ENCODE measurements around a stretch of chr15.

- PRO-cap, result no peak
- RAMPAGE, long total RNA, result no peak
Measured at GRCh38 chr15:99610269-99610646, 44.5 kb downstream of the MEF2A start.

DNA sequence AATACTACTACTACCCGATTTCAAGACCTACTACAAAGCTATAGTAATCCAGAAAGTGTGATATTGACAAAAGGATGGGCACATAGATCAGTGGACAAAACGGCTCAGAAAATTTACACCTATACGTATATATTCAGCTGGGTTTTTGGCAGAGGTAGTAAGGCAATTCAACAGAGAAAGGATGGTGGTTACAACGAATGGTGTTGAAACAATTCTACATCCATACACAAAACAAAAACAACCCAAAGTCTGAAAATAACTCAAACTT lies 35.5 kb downstream of the LYSMD4 start:
- PRO-cap, result no peak
- RAMPAGE, long total RNA, result no peak

GRCh38 chr15:100125871-100126252 lies 215.9 kb downstream of the ADAMTS17 start:
- PRO-cap, result no peak
- RAMPAGE, long total RNA, result no peak

DNA sequence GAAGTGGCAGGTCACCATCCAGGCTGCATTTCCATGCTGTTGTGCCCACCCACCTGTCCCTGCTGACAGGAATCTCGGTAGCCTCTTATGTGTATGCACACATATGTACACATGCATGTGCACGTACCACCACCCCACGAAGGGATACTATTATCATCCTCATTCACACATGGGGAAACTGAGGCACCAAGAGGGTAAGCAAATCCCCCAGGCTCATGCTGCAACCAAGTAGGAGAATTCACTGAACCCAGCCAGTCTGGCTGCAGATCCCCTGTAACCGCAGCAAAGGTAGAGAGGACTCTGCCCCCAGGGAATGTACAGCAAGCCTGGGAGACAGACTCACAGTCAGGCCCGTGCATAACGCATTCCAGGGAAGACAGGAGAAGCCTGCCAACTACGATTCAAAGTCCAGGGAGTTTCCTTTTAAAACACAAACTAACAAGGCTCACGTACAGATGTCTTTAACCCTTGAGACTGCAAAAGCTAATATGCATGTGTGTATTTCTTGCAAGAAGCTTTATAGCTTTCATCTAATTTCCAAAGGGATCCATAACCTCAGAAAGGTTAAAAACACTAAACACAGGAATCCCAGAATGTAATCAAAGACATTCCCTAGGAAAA lies 129.7 kb downstream of the ADAMTS17 start:
- PRO-cap, result no peak
- RAMPAGE, long total RNA, result no peak

DNA sequence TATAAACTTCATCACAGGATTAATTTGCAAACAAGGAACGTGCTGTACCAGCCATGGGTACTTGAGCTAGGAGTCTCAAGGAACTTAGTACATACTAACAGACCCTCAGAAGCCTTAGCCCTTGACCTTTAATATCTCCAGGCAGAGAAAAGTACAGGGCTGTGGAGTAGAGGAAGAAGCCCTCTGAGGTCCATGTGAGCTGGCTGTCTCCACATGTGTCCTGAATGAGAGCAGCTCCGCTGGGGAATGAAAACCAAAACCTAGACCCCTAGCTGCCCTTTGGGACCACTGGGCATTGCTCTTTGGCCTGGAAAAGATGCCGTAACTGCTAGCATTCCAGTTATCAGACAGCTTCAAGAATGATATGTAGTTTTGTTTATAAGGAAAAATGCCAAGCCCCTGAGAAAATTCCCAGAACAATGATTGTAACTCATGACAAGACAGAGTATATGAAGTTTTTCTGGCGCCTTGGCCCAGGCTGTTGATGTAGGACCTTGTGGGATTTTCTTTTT lies 92.2 kb downstream of the ASB7 start:
- PRO-cap, result no peak
- RAMPAGE, long total RNA, result no peak

DNA sequence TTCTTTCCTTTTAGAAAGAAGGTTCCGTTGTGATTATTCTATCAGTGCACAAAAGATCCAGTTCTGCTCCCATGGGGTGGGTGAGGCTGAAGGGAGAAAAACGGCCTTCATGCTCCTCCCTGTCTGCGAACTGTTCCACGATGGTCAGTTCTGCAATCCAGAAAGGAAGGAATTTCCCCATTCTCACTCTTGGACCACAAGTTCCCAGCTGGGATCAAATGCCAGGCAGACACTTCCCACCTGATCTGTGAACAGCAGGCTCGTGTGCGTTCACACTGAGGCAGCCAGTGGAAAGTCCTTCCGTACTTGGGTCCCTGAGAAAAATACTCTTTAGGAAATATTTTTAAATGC lies 7.1 kb downstream of the ALDH1A3 start:
- PRO-cap, result no peak
- RAMPAGE, long total RNA, result no peak

GRCh38 chr15:101020862-101021420 lies 101.8 kb downstream of the LRRK1 start:
- PRO-cap, result no peak
- RAMPAGE, long total RNA, result no peak

DNA sequence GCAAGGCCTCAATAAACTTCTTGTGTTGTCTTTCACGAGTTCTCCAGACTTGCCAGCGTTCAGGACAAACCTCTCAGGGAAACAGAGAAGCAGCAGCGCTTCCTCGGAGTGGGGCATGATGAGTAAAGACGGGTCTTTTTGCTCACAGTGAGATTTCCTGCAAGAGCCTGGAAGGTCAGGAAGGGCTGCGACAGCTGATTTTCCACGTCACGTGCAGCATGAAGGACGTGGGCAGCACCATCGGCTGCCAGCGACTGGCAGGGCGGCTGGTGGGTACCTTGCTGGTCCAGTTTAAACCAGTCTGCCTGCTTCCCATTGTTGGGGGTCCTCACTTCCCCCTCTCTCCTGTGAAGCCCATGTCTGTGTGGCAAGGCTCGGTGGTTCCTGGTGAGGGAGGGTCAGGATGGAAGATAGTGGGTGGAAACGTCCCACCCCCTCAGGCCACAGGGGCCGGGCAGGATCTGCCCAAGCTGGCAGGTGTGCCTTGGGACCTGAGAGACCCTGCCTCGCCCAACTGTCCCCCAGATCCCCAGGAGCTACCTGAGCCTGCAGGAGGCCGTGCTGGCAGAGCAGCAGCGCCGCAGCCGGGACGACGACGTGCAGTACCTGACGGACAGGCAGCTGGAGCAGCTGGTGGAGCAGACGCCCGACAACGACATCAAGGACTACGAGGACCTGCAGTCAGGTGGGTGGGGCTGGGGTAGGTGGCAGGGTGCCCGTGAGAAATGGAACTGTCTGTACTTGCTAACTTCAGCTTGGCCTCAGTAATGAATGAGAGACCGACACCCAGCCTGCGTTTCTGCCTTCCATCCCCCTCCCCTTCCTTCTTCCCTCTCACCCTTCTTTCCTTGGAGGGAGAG lies 108.2 kb downstream of the LRRK1 start:
- PRO-cap, result no peak
- RAMPAGE, long total RNA, result no peak

DNA sequence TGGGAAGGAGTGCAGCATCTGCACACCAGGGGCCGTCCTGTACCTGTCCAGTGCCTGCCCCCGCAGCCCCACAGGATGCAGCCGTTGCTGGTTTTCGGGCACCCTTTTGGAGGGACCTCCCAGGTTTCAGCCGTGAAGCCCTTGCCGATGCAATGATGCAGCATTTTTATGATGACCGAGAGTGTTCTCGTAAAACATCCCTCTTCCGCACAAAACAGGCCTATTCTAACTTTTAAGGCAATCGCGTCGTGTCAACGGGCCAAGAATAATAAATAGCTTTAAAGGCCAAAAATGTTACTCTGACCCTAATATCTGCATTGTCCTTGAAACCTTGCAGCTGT lies 126.1 kb downstream of the LRRK1 start:
- PRO-cap, result no peak
- RAMPAGE, long total RNA, result no peak

- PRO-cap, result no peak
- RAMPAGE, long total RNA, result no peak
Measured at GRCh38 chr15:101086301-101086933, 165.4 kb downstream of the CHSY1 start.

DNA sequence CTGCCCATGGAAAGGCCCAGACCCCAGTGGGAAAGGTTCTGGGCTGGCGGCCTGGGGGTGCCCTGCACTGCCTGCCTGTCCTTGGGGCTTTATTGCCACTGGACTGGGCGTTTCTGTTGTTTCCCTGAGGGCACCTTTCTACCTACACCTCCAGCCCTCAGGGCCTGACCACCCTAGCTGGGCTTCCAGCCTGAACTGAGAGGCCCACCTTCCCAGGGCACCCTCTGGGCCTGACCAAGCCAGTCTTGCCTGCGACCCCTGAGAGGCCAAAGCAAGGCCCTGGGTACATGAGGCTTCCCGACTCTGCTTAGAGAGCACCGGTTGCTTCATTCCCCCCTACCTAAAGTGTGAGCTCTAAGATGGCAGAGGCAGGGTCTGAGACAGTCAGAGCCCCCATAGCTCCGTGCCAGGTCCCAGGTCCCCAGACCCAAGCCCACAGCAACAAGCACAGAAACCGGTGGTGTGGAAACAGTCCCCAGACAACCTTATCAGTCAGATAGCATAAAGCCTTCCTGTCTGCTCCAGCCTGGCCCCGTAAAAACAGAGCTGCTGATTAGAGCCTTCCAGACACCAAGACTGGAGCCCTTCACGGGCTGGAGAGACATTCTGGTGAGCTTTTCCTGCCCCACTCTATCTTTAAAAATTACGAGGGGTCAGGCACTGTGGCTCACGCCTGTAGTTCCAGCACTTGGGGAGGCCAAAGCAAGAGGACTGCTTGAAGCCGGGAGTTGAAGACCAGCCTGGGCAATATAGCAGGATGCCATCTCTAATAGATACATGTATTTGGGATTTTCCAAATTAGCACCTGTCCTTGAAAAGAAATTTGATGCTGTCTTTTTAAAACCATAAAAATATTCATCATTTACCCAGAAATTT lies 102.7 kb downstream of the CHSY1 start:
- PRO-cap, result no peak
- RAMPAGE, long total RNA, result no peak

- PRO-cap, result no peak
- RAMPAGE, long total RNA, result no peak
Measured at GRCh38 chr15:101167574-101168652, 83.9 kb downstream of the CHSY1 start.

DNA sequence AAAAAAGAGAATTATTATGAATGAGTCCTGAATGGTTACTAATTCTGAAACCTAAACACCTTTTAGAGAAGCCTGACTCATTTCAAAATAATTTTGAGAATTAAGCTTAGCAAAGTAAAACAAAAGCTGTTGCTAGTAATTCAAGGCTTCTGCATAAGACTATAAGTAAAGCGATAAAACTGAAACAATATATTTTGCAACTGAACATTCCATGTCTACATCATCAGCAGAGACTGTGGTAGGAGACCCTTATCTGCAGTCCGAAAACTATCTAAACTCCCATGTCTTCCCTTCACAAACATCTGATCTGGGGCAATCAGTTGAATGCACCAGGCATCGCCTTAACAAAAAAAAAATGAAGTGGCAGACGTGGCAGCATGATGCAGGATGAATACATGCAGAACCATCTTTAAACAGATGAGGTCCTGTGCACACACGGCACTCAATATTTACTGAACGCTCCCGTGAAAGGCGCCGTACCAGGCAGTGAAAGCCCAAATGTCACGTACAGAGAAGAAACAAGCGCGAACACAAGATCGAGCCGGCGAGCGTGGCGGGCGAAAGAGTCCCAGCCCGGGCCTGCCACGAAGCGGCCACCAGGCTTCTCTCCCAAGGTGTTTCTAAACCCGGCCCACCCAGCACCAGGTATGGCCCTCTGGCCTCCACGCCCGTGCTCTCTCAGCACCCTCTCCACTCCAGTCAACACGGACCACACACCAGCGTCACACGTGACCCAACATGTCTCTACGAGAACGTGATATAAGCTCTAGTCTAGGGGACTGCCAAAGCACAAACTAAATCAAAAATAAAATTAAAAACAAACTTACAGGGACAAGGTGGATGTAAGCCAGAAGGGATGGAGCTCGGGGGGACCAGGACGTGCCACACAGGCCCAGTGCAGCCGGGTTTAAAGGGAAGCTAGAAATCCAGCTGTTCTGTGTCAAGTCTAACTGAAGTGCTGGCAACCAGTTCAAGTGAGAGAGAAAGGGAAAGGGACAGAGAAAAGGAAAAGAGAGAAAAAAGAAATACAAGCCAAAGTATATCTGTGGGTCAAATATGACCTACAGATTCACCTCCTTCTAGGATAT lies 62.9 kb downstream of the CHSY1 start:
- PRO-cap, result no peak
- RAMPAGE, long total RNA, result no peak

GRCh38 chr15:101320447-101321130 lies 25.5 kb upstream of the SNRPA1 start:
- PRO-cap, result no peak
- RAMPAGE, long total RNA, result no peak

- PRO-cap, result no peak
- RAMPAGE, long total RNA, result no peak
Measured at GRCh38 chr15:101358758-101359355, 63.8 kb upstream of the SNRPA1 start.

- PRO-cap, result no peak
- RAMPAGE, long total RNA, result no peak
Measured at GRCh38 chr15:101384638-101385240, 89.7 kb upstream of the SNRPA1 start.

GRCh38 chr15:101459142-101459859 lies 30.2 kb downstream of the PCSK6 start:
- PRO-cap, result no peak
- RAMPAGE, long total RNA, result no peak

GRCh38 chr15:101486362-101487075 lies 3.0 kb downstream of the PCSK6 start:
- PRO-cap, result no peak
- RAMPAGE, long total RNA, result no peak

GRCh38 chr15:101495128-101495750 lies 5.7 kb upstream of the PCSK6 start:
- PRO-cap, result no peak
- RAMPAGE, long total RNA, result no peak

DNA sequence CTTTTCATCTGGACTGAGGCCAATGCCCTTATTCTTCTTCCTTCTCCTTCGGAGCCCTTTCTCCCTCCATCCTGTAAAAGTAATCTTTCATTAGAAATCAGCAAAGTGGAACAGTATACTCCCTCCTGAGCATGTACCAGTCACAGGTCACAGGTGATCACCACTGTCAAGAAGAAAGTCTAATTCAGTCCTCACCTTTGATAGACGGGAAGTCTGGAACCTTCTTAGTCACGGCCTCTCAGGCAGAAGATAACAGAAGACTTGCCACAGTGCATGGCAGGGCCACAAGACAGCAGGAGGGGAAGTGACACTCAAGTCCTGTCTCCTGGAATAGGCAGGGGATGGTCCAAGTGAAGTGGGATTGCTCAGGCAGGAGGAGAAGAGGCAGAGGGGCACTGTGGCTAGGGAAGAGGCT lies 11.2 kb upstream of the PCSK6 start:
- PRO-cap, result no peak
- RAMPAGE, long total RNA, result no peak

Data from spinal cord (tissue), 3 donors.